Vein endothelial cell (primary cell): ENCODE data around the gene DIPK2A.

GRCh38 chr3:142088146-142088885 is 61.0 kb downstream of the TFDP2 start:
- CAGE, long polyA plus RNA: no peak

DNA sequence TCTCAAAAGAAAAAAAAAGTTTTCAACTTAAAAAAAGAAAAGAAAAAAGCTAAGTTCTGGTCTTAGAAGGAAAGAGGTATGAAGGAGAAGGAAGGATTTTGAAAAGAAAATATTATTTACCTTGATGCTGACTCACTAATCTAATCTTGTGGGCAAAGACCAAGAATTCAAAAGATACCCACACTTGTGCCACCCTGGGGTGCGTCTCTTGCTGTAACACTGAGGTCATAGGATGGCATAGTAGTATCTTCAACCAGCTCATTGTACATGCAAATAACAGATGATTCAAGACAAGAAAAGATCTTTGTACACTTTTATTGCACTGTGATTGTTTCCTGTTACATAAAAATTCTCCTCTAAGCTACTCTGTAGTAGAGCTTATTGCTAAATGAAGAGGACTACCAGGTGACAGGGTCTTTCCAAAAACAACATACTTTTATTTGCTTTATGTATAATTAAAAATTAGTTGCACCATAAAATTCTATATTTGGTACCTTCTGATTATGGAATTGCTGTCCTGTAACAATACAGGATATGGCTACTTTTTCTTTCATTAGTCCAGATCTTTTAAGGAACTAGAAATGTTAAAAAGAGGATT is 17.4 kb downstream of the PLS1 start:
- CAGE, long polyA plus RNA: no peak

GRCh38 chr3:142902441-142902820 is 13.5 kb upstream of the PCOLCE2 start:
- CAGE, long polyA plus RNA: no peak

- CAGE, long polyA plus RNA: no peak
Measured at GRCh38 chr3:142939951-142940351, 23.5 kb downstream of the PAQR9 start.

GRCh38 chr3:143012135-143012513 is 10.8 kb downstream of the U2SURP start:
- CAGE, long polyA plus RNA: no peak

GRCh38 chr3:143118778-143119510 is 627 bp upstream of the CHST2 start:
- CAGE, long polyA plus RNA: no peak

DNA sequence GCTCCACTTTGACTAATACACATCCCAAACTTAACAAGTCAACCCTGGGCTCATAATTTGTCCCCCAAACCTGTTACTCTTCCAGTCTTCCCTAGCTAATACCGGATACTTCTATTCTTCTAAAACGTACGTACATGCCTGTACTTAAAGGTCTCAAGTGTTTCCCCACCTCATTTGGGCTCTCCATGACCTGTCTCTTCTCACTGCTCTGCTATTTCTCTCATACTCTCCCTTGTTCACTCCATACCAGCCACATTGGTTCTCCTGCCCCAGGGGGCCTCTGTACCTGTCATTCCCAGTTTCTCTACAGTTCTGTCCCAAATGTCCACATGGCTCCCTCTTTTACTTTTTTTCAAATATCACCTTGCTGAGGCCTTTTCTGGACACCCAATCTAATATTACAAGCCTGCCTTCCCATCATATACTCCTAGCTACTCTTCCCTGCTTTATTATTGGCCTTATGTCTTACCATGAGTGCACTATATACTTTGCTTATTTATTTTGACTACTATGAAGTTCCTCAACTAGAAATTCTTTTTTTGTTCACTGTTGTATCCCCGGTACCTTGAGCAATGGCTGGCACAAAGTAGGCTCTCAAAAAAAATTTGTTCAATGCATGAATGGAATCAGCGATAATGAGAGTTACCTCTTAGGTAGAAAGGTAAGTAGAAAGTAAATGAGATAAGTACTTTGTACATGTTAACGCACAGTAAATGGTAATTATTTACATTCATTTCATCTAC is 300.7 kb downstream of the SLC9A9 start:
- CAGE, long polyA plus RNA: no peak

DNA sequence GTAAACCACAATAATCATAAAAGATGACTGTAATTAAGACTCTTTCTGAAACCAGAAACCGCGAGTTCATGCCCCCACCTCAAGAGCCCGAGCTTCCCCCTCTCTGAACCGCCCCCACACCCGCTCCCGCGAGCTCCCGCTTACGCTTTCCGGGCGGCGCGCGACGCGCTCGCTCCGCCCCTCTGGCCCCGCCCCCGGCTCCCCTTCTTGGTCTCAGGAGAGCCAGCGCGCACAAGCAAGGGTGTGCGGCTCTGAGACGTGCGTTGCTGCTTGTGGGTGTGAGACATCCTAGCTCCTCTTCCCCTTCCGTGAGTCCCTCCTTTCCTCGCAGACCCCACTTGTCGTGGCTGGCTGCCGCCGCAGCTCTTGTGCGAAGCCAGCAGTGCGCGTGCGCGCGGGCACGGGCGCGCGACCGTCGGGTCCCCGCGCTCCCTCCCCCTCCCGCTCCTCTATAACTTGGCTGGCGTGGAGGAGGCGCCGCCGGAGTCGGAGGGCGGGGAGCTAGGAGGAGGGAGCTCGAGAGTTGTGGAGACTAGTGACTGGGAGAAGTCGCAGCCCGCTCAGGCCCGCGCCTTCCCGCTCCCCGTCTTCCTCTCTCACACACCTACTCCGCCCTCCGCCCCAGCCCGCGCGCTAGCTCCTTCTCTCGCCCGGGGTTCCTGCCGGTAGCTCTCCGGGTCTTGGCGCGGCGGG is at the start of gene DIPK2A:
TSS of gene DIPK2A (plus strand) at position 232 of the 693 bp plus-strand sequence.
- CAGE, long polyA plus RNA: no peak

DNA sequence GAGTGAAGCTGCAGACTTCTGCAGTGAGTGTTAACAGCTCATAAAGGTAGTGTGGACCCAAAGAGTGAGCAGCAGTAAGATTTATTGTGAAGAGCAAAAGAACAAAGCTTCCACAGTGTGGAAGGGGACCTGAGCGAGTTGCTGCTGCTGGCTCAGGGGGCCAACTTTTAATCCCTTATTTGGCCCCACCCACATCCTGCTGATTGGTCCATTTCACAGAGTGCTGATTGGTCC is 937.9 kb downstream of the DIPK2A start:
- CAGE, long polyA plus RNA: no peak

DNA sequence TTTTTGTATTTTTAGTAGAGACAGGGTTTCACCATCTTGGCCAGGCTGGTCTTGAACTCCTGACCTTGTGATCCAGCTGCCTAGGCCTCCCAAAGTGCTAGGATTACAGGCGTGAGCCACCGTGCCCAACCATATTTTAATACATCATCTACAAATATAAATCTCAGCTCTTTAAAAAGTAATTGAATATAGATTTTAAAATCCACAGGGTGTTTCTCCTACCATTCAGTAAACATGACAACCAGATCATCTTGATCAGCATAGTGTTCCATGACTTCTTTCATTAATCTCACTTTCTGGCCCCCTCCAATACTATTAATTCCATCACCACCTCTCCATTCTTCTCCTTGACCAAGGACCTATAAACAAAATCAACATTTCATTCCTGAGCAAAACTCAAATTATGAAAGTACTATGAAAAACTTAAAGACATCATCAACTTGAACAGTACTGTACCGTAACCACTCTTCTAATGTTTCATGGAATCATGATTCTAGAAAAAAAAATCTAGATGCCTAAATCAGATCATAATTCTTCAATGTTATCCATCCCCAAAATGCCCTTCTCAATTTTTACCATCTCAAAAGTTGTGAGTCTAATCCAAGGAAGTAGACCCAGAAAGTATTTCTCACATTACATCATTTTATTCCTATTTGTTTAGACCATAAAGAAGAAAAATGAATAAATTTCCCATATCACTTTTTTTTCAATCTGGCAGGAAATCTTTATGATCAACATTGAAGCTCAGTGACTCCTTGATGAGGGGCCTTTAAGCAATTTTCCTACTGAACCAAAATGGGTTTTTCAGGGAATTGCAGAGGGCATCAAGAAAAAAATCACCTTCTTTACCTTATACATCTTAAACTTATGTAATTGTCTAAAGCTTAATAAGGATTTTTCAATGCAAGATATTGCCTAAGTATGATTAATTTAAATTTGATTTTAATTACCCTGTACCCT is 39.8 kb downstream of the PLOD2 start:
- CAGE, long polyA plus RNA: no peak

DNA sequence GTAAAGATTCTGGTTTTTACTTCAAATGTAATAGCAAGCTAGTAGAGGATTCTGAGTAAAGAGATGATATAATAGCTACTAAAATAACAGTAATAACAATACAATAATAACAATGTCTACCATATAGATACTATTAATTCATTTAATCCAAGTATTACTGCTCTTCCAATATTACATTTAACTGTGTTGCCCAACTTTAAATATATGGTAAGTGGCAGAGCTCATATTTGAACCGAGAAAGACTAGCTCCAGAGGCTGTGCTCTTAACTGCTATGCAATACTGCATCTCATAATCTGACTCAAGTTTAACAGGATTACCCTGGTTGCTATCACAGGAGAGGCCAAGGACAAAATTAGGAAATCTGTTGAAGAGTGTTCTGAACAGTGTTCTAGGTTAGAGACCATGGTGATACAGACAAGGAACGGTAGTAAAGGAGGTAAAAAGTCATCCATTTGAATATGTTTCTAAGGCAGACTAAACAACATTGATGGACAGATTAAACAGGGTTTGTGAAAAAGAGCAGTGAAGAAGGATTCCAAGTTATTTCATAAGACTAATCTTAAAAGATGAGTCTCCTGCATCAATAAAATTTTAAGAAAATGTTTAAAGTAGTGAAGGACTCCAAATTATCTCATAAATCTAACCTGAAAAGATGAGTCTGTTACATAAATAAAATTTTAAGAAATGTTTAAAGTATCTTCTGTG is 22.1 kb downstream of the PLOD2 start:
- CAGE, long polyA plus RNA: no peak

DNA sequence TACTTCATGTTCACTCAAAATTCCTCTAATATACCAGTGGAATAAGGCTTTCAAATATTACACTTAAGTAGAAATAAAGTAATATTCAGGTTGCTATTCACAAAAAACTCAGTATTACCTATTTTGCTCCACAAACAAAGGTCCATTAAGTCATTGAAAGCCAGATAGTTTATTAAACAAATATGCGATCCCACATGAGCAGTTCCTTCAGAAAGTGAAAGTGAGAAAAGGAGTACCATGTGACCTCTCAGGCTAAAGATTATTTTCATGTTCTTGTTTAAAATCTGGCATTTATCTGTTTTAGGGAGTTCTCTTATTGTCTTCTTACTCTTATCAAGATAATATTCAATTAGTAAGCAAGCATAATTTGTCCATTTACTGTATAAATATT is 19.9 kb upstream of the PLSCR5 start:
- CAGE, long polyA plus RNA: no peak

- CAGE, long polyA plus RNA: no peak
Measured at GRCh38 chr3:146903759-146904168, 298.6 kb upstream of the PLSCR5 start.

GRCh38 chr3:147245105-147245519 is 161.2 kb downstream of the ZIC4 start:
- CAGE, long polyA plus RNA: no peak

GRCh38 chr3:147354645-147355381 is 51.5 kb downstream of the ZIC4 start:
- CAGE, long polyA plus RNA: no peak

- CAGE, long polyA plus RNA: no peak
Measured at GRCh38 chr3:147395595-147396376, 10.6 kb downstream of the ZIC4 start.

DNA sequence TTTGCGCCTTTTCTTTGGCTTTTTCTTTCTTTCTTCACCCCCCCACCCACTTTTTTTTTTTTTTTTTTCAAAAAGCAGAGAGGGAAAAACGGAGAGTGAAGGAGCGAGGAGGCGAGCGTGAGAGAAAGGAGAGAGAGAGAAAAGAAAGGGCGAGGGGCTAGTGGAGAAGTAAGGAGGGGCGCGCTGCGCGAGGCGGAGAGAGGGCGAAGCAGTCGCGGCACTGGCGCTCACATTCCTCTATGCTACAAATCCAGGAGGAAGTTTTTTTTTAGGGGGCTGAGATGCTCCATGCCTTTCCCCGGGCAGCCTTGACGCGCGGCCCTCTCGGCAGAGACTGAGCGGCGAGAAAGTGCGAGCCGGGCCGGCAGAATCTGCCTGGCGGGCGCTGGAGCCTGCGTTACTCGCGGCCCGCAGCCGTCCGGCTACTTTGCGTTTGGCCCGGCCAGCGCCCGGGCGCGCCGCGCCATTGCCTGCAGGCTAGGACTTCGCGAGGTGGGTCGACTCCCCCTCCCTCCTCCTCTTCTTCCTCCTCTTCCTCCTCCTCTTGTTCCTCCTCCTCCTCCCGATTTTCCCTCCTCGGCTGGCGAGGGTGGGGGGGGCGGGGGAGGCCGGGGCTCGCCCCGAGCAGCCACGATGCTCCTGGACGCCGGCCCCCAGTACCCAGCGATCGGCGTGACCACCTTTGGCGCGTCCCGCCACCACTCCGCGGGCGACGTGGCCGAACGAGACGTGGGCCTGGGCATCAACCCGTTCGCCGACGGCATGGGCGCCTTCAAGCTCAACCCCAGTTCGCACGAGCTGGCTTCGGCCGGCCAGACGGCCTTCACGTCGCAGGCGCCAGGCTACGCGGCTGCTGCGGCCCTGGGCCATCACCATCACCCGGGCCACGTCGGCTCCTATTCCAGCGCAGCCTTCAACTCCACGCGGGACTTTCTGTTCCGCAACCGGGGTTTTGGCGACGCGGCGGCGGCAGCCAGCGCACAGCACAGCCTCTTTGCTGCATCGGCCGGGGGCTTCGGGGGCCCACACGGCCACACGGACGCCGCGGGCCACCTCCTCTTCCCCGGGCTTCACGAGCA is 654 bp downstream of the ZIC1 start:
- CAGE, long polyA plus RNA: no peak

- CAGE, long polyA plus RNA: no peak
Measured at GRCh38 chr3:147713831-147714030, 304.6 kb downstream of the ZIC1 start.

GRCh38 chr3:147732340-147732594 is 323.1 kb downstream of the ZIC1 start:
- CAGE, long polyA plus RNA: no peak

- CAGE, long polyA plus RNA: no peak
Measured at GRCh38 chr3:148079167-148079597, 618.5 kb upstream of the AGTR1 start.